H7 (cell line): ENCODE measurements around the genes BCL2, CDH19 and RTTN.

DNA sequence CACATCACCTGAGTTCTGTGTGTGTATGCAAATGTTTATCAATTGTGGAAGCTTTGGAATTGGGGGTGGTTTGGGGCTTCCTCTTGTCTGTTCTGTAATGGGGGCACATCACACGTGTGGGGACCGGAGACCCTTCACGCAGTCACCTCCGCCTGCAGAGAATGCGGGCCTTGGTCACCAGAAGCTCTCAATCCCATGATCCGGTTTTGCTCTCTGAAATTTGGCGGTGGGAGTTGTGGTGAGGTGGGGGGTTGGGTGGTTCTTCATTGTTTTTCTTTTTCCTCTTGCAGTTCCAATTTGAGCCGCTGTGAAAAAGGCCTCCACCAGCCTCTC lies 61.3 kb downstream of the ZCCHC2 start:
- RAMPAGE, long total RNA: no peak

DNA sequence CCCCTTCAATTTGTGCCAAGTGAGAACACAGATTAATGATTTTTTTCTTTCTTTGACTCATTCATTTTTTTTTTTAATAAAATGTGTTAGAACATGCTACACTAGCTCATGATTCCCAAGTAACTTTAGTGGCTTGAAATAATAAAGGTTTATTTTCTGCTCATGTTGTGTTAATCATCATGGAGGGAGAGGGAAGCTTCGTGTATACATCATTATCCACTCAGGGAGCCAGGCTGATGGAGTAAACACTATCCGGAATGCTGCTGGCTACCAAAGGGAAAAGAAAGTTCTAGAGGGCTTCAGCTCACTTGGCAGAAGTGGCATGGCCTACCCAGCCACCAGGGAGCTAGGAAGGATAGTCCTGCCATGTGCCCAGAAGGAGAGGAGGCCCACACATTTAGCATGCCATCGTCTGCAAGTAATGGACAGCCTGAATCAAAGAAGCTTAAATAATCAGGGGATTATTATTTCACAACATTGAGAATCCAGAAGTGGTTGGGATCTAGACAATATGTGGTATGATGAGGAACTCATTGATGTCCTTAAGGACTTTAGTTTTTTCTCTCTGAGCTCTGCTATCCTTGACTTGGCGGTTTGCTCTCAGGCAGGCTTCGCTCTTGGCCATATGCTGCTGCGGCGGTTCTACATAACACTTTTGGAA lies 40.8 kb downstream of the PHLPP1 start:
- RAMPAGE, long total RNA: no peak

- RAMPAGE, long total RNA: no peak
Measured at GRCh38 chr18:62767322-62768570, 52.4 kb downstream of the PHLPP1 start.

DNA sequence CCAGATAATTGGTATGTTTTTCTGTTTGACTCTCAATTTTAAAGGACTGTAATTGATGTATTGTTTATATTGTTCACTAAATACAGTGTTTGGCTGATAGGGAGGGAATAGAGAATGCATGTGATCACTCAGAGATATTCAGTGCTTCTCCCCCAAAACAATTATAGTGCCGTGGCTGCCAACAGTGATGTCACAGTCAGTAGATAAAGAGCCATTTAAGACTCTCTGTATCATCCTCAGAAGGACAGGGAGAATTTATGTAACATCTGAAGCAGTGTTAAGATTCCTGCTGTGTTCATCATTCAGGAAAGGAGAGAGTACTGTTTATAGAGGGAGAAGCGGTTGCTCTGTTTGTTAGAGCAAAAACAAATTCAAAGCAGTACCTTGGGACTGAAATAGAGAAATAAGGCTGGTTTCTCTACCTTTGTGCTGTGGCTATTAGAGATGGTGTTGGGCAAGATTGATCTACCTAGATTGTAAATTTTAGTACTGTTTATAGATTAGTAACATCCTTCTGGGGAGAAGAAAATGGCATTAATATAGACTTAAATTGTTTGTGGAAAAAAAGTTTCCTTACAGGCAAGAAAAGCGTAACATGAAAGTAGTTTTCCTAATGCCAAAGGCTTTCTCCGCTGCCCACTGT lies 69.8 kb downstream of the PHLPP1 start:
- RAMPAGE, long total RNA: no peak

DNA sequence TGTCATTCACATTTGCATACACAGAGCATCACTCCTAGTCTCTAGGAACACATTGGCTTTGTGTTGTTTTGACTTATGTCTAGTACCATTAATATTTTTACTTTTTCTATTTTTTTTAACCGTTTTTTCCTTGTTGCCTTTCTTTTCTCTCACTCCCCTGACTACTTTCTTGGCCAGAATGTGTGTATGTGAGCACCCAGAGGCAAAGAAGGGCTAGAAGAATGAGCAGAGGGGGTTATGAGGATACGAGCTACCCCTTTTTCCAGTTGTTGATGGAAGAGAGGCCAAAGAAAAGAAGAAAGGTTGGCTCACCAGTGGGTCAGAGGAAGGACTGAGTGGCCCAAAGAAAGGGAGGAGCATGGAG lies 86.5 kb downstream of the PHLPP1 start:
- RAMPAGE, long total RNA: no peak

DNA sequence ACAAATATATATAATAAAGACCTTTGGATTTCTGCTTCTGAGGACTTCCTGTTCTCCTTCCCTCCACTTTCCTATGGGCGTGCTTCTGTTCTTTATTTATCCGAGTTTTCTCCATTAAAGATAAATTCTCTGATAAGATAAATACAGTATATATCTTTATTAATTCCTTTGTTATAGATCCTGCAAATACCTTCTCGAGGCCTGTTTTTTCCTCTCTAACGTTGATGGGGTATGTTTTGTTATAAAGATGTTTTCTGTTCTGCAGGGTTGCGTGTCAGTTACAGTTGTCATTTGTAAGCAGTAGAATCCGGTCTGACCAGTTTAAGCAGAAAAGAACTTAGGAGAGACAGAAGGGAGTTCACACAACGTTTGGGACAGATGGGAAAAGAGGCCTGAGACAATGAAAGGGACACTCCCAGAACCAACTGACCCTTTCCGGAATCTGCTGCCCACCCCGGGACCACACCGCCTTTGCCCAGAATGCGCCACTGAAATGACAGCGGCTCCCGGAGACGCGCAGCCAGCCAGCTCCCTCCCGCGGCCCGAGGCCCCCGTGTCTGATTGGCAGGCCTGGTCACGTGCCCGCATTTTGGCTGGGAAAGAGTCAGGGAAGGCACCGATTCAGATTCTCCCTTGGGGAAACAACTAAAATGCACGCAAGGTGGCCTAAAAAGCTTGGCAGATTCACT lies 244.7 kb downstream of the BCL2 start:
- RAMPAGE, long total RNA: no peak

- RAMPAGE, long total RNA: no peak
Measured at GRCh38 chr18:63138937-63139543, 180.5 kb downstream of the BCL2 start.

GRCh38 chr18:63319622-63320567 lies at the start of gene BCL2:
BCL2 (minus strand) TSS chr18:63319769.
- RAMPAGE, long total RNA: no peak

- RAMPAGE, long total RNA: no peak
Measured at GRCh38 chr18:64276565-64277176, 306.8 kb downstream of the SERPINB8 start.

DNA sequence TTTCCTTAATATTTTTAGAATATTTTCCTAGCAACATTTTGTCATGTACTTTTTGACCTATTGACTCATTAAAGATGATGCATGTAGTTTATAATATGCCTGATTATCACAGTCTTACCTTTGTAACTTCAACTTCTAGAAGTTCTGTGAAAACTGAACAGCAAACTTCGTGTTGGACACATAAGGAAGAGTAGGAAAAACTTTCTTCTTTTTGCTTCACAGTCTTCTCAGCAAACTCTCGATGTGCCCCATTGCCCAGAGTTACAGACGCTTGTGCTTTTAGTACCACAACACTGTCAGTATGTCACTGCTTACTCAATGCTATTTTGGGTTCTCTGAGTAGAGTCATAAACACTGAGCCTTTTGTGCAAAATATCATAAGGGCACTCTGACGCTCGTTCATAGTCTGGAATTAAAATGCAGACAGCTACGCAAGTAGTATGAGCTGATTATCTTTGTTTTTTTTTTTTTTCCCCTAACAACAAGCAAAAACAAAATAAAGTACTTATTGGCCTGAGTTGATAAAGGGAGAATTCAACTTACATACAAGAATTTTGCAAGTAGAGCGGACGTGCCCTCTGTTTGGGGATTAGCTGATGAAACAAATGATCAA lies at the start of gene CDH19:
Gene CDH19 (minus strand): TSS at position 255 of the 613 bp plus-strand sequence.
- RAMPAGE, long total RNA: no peak

DNA sequence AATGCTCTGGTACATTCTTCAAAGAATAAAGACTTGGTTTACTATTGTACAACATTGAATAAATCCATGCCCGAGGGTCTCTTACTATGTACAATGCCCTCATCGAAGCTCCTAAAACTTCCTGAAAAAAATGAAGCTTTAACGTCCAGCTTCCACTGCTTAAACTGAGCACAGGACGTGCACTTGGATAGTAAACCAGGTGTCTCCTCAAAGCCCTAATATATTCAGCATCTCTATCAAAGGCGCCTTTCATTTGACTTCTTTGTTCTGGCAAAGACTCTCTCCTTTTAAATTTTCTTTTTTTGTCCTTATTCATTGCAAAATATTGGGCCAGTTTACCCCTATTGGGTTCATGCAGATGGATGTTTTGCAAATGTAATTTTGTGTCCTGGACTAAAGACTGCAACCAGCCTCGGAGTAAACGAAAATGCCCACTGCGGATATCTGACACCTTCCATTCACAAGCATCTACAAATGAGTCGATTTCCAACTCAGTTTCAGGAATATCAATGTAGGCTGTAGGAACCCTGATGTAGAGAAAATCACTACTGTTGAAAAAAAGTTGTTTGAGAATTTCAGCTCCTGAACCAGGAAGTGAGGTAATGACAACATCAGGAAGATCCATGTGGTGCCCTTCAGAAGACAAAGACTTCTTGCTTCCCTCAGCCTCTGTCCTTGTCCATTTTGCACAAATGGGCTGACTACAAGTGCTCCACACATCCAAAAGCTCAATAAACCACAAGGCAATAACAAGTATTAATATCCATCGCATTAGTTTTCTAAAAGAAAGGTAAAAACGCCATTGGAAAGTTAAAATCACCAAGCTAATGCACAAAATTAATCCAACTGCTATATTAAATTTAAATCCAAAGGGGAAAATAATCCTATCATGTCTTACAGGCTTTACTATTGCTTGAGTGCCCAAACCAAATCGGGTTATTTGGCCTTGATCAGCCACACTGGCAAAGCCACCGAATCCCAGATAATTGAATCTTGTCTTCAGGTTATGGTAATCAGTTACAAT lies 4.8 kb downstream of the DSEL start:
- RAMPAGE, long total RNA: no peak

DNA sequence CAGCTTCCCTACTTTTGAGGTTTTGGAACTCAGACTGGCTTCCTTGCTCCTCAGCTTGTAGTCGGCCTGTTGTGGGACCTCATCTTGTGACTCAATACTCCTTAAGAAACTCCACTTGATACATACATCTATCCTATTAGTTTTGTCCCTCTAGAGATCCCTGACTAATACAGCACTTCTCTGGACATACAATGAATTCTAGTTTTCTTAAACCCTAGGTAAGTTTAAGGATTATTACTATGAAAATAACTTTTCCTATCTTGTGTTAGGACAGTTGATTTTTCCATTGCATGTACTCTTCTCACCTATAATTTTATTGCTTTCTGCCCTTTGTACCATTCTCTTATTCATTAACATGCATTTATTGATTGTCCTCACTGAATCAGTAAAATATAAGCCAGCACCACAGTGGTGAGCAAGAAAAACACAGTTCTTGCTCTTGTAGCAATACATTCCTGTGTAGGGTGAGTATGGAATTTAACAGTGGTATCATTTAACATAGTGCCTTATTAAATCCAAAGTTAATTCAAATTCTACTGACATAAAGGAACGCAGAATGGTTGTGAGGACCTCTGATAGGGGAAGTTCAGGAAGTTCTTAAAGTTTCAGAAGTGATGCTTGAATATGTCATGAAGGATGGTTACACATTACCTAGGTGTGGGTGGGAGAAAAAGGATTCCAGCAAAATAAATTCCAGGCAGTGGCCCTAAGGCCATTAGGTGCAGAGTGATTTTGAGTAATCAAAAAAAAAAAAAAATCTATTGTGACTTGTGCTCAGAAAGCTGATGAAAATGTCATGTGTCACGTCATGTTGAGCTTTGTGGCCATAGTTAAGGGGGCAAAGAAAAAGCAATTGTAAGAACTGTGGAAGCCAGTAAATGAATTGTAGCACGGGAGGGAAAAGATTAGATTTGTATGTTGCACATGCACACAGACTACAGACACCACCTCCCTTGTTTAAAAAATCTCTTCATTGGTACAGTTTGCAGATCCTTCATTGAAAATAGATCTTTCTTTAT lies 104.7 kb upstream of the DSEL start:
- RAMPAGE, long total RNA: no peak

- RAMPAGE, long total RNA: start-site peak on the minus strand at chr18:70205656-70205674, 34 reads
Measured at GRCh38 chr18:70205442-70206448, at the start of gene RTTN. RTTN (minus strand) TSS chr18:70205687.

DNA sequence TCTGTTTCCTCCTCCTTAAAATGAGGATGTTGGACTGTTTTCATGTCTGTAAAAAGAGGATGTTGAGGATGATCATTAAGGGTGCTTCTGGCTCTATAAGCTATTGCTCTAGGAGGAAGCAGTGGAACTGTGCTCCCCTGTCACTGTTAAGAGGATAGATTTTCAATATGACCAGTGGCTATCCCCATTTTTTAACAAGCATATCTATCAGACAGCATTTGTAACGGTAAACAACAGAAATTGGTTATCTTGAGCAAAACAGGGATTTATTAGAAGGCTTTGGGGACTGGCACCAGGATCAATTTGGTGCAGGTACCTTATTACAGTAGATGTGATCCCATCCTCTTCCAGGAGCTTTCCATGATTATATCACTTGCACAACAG lies 3.4 kb upstream of the SOCS6 start:
- RAMPAGE, long total RNA: no peak

- RAMPAGE, long total RNA: no peak
Measured at GRCh38 chr18:70322805-70323406, 34.1 kb downstream of the SOCS6 start.

DNA sequence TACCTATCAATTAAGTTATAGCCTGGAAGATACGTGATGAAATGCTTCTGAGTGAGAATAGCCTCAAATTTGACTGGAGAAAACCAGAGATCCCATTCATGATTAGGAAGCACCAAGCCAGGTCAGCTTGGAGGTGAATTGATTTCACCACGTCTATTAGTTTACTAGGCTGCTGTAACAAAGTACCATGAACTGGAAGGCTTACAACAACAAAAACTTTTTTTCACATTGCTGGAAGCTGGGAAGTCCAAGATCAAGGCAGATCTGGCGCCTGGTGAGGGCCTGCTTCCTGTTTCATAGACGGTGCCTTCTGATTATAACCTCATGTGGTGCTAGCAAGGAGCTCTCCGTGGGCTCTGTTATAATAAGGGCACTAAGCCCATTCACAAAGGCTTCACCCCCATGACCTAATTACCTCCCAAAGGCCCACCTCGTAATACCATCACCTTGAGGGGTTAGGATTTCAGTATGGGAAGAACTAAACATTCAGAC lies 89.0 kb downstream of the SOCS6 start:
- RAMPAGE, long total RNA: no peak

- RAMPAGE, long total RNA: no peak
Measured at GRCh38 chr18:70650181-70650584, 361.3 kb downstream of the SOCS6 start.

- RAMPAGE, long total RNA: no peak
Measured at GRCh38 chr18:73245327-73245937, 377.6 kb upstream of the NETO1 start.

DNA sequence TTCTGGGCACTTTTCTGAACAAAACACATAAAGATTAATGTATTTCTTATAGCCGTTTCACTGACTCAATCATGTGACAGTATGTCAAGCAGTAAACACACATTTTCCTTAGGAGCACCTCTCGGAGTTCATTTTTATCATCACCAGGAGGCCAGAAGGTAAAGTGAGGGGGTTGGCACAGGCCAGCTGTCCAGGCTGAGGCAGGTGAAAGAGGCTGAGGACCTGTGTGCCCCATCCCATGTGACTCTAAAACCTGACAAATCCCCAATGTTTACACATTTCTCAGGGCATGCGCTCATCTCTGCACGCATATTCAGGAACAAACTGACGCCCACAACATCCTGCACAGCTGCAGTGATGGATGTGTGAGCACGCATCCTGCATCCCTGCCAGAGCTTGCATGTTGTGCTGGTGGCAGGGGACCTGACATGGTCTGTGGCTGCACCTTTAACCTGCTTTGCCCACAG lies 83.2 kb downstream of the FBXO15 start:
- RAMPAGE, long total RNA: no peak

- RAMPAGE, long total RNA: no peak
Measured at GRCh38 chr18:74256881-74257692, 34.7 kb downstream of the CYB5A start.